Colonic mucosa (tissue), 1 donor: Measurements from ENCODE around the genes VAPA, APCDD1, NAPG, PIEZO2 and CHMP1B.

DNA sequence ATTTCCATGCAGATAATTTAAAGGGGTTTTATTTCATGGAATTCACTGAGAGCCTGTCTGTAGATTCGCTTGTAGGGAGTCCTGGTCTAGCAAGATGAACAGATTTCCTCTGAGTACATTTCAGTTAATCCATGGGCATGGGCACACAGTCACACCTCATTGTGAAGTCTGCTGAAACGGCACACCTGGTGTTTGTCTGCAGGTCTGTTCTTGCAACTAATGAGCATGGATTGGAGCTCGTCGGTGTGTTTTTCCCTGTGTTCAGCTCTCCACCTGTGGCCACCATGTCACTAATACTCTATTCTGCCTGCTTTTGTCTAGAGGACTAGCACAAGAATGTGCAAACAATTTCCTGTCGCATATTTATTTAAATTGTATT is 24.4 kb upstream of the PPP4R1 start:
- PRO-cap, result no peak

DNA sequence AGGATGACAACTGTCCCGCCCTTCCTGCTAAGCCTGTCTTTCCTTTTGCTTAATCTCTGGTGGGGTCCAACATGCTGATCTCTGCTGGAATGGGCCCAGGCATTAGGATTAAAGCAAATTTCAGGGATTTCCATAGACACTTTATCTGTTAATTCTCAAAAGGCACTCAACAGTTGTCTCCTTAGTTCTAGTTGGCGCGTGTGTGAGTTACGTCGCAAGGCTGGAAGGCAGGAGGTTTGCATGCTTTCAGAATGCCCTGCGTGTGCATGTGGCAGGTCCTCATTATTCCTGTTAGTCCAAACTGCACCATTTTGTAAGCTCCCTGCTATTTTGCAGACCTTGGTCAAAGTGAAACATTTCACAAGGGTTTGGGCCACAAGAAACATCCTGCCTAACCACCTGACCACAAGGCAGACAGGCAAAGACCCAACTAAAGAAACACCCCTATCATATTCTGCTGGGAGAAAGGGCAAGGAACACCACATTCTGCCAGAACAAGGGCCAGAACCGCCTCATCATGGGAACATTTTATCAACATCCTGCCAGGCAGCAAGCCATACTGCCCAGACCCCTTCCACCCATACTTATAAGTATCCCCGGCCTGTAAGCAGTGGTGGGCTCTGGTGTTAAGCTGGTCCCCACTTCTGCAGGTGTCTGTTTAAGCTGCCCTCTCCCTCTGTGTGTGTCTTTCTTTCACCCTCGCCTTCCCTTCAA is 12.1 kb upstream of the RAB31 start:
- PRO-cap, result no peak

DNA sequence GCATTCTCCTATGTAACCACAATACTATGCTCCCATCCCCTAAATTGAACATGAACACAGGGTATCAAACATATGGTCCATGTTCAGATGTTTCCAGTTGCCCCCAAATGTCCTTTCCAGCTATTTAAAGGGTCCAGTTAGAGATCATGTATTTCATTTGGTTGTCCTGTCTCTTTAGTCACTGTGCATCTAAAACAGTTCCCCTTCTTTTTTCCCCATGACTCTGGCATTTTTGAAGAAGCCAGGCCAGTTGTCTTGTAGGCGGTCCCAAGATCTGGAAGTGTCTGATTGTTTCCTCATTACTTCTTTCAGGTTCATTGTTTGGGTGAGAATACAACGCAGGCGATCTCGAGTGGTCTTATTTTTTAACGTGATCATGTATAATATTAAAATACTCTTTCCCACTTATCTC is 7.9 kb downstream of the RAB31 start:
- PRO-cap, result no peak

GRCh38 chr18:9719388-9720126 is 11.5 kb downstream of the RAB31 start:
- PRO-cap, result no peak

GRCh38 chr18:9741522-9742668 is 33.8 kb downstream of the RAB31 start:
- PRO-cap, result no peak

DNA sequence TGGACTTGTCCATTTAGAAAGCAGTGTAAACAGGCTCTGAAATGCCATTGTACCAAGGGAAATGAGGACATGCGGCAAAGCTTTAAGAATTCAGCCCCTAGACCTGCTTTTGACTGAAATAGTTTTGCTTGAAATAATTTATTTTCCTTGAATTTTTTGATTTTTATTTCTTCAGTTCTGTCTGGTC is 34.8 kb downstream of the RAB31 start:
- PRO-cap, result no peak

DNA sequence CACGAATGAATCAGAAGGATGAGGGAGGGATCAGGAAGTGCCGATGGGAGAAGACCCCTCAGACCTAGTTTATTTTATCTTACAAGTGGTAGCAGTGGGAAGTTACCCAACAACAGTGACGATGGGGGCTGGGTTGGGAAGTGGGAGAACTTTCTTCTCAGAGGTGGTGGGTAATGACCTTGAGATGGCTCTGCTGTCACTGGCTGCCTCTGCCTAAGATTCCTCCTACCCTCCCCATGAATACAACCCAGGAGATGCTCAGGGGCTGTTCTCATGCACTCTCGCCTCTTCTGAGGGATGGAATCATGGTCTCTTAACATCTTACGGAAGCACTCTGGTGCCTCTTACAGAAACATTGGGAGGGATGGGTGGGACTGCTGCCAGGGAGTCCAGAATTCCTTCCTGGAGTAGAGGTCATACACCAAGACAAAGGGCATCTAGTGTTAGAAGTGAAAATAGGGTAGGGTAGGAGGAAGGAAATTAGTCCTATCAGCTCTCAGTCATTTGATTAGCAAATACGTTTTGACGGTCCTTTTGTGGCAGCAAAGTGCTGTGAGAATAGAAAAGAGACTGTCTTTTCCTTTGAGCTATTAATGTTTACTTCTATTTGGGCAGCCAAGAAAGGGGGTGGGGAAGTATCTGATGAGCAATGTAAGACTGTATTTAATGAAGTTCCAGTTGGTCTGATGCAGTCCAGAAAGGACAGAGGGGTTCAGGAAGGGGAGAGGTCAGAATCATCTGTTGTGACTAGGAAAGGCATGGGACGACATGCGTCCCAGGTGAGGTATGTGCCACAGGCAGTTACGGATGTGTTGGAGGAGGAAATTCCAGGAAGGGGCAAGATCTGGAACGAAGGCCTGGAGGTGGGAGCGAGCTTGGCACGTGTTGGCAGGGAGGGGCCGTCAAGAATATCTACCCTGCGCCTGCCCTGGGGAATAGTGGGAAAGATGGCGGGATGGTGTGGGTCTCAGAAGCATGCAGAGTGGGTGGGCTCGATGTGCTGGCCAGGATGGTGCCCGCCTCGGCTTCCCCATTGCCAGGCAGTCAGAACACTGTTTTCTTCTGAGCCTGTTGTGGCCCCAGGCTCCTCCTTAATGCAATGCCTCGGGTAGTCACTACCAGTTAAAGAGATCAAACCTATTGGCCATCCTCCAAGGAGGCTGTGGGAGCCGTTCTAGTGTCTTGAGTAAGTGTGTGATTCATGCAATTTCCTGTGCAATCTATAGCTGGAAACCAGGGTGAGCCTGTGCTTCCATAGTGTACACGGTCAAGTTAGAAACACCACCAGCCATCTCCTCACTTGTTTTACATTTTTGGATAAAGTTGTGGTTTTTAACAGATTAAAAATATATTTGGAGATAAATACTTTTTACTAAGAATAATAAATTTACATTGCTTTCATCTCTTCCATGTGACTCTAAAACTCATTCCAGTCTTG is 58.0 kb upstream of the TXNDC2 start:
- PRO-cap, result bidirectional peak, plus-strand start at position 1,257 of the sequence, minus-strand start at position 1,096 of the sequence

- PRO-cap, result bidirectional peak, plus-strand start at chr18:9913710, minus-strand start at chr18:9913532; bidirectional peak, plus-strand start at chr18:9914039, minus-strand start at chr18:9913830
Measured at GRCh38 chr18:9913614-9914427, at the start of gene VAPA. Gene VAPA (plus strand): TSS chr18:9914016.

- PRO-cap, result no peak
Measured at GRCh38 chr18:9941991-9942548, 28.3 kb downstream of the VAPA start.

DNA sequence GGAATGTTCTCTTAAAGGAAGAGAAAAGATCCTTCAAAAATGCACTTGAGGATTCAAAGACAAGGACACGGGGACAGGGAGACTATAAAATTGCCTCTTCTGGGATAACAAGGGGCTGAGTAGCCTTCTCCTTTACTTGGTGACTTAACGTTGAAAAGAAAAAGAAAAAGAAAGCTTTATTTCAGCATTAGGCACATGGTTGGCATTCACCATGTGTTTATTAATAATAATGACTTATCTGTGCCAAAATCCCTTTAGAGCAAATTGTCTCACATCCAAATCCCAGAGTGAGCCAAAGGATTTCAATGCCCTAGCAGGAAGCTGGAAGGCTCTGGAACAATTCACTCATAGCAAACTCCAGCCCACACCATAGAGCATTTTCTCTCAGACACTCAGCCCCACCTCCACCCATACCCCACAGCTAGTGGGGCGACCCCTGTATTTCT is 100.3 kb upstream of the APCDD1 start:
- PRO-cap, result no peak

- PRO-cap, result bidirectional peak, plus-strand start at chr18:10454603, minus-strand start at chr18:10454524
Measured at GRCh38 chr18:10454011-10454796, at the start of gene APCDD1. Gene APCDD1 (plus strand): TSS chr18:10454635.

DNA sequence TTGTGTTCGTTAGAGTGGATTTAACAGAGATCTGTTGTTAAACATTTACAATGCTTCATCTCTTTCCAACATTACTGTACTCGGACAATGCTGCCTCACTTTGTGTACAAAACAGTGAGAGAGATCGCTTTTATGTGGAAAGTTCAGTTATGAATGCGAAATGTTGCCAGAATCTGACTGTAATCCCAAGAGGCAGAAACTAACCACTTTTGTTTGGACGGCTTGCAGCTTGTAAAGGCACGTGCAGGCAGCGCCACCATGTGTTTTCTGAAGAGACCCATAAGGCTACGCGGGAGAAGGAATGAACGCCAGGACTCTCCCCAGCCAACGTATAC is 5.8 kb upstream of the NAPG start:
- PRO-cap, result no peak

- PRO-cap, result bidirectional peak, plus-strand start at chr18:10526085, minus-strand start at chr18:10526015; bidirectional peak, plus-strand start at chr18:10526423, minus-strand start at chr18:10526365
Measured at GRCh38 chr18:10525602-10526802, at the start of gene NAPG. Gene NAPG (plus strand): TSS chr18:10526027.

GRCh38 chr18:10794562-10795152 is 268.8 kb downstream of the NAPG start:
- PRO-cap, result no peak

DNA sequence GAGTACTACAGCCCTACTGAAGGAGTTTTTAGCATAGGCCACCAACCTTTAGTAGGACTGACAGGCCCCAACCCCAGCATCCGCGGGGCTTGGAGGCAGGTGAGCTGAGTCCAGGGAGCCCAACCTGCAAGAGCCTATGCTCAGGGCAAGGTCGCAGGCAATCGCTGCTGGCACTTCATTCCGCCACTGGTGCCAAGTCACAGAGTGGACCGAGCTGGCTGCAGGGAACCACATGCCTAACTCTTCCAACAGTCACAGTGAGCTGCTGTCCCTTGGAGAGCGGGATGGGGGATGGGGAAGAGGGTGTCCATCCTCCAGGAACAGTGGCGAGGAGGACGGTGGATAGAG is 2.9 kb downstream of the PIEZO2 start:
- PRO-cap, result no peak

DNA sequence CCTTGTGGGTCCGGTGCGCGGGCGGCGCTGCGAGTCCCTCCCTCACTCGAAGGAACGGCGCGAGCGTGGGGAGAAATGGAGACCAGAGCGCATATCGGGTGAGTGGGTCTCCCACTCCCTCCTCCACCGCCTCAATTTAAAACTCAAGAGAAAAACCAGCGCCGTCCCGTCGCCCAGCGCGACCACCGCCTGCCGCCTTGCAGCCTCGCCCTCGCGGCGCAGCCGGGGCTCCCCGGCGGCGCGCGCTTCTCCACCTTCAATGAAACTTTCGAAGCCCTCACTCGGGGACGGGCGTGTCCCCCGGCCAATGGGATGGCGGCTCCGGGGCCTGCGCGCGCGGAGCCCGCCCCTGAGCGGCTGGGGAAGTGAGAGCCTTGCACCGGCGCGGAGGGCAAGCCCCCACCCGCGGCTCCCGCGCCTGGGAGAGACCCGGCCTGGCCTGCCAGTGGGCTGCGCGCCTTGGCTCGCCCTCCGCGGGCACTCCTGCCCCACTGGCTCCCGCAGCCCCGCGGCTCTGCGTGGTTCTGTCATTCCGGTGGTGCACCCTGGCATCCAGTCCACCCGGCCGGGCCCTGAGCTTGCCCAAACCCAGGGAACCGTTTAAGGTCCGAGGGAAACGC is at the start of gene PIEZO2:
PIEZO2 (minus strand) TSS at position 261 of the 620 bp plus-strand sequence.
- PRO-cap, result unidirectional peak, minus-strand start at position 261 of the sequence

DNA sequence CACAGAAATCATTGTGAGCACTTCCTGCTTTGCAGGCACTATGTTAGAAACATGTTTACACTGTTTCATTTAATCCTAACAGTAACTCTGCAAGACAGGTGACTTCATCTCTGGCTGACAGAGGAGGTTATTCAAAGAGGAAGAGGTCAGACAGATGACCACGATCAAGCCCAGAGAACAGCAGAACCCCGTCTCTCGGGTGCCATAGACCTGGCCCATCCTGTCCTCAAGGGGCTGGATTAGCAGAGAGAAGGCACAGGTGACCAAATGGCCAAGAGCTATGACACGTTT is 28.1 kb upstream of the PIEZO2 start:
- PRO-cap, result no peak

DNA sequence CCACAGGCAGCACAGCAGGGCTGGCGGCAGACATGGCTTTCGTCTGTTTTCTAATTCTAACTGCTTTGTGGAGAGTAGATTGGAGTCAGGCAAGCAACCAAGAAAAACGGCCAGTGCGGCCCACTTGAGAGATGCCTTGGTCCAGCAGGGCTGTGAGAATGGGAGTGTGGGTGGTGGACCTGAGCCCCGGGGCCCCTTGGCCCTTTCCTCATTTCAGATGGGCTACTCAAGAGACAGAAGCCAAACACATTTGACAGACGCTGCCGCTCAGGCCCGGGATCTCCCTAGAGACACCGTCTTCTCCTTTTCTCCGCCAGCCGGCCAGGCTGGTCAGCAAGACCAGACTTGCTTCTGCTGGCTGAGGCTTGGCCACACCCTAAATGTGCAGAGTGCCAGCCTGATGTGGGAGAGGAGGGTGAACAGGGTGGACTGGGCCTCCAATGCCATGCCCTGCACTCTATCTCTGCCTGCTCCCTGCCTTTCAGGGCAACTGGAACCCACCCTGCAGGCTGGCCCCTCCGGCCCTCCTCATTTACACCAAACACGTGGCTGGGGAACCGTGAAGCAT is 19.5 kb upstream of the GNAL start:
- PRO-cap, result no peak

GRCh38 chr18:11850573-11851568 is at the start of gene CHMP1B:
Gene CHMP1B (plus strand): TSS chr18:11851413.
- PRO-cap, result bidirectional peak, plus-strand start at chr18:11851419, minus-strand start at chr18:11851275

DNA sequence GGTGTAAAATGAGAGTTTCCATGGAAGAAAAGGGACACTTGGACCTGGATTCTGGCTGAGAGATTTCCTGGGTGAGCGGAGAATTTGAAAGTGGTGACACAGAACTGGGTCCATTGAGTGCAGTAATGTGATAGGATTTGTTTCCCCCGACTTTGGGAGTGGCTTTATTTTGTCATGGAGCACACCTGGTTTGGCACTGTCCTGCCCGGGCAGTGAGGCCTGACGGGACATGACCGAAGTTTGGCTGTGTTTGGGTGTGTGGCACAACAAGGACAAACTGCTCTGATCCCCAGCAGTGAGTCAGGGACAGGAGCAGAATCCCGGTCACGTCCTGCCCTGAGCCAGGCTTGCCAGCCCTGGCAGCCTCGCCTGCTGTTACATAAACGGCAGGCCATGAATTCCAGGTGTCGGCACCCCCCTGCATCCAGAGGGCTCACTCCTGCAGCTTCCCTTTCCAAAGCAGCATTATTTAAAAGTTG is 45.7 kb downstream of the IMPA2 start:
- PRO-cap, result no peak